ENCODE results near the genes HDC, GLDN, DMXL2 and BCL2L10.

DNA sequence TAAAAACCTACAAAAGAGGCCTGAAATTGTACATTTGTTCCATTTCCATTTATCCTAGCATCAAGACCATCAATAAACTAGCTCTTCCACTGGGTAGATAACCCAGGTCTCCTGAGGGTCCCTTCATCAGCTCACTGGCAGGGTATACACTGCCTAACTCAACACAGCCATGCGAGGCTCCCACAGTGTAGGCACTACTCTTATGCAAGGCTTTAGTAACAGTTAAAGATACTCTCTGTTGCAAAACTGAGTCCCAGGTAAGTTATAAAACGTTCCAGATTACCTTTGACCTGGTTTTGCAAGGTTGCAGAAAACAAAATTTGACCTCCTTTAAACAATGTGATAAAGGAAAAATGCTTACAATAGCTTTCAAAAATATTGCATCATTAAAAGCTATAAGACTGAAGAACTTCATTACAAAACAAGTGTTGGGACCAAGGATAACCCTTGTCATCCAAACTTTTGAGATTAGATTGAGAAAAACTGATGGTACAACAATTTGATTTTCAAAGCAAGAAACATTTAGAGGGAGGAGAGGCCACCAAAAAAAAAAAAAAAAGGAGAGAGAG is 5.5 kb downstream of the SLC27A2 start:
- PRO-cap: no peak

GRCh38 chr15:50238024-50238467 is 27.5 kb downstream of the HDC start:
- PRO-cap: no peak

DNA sequence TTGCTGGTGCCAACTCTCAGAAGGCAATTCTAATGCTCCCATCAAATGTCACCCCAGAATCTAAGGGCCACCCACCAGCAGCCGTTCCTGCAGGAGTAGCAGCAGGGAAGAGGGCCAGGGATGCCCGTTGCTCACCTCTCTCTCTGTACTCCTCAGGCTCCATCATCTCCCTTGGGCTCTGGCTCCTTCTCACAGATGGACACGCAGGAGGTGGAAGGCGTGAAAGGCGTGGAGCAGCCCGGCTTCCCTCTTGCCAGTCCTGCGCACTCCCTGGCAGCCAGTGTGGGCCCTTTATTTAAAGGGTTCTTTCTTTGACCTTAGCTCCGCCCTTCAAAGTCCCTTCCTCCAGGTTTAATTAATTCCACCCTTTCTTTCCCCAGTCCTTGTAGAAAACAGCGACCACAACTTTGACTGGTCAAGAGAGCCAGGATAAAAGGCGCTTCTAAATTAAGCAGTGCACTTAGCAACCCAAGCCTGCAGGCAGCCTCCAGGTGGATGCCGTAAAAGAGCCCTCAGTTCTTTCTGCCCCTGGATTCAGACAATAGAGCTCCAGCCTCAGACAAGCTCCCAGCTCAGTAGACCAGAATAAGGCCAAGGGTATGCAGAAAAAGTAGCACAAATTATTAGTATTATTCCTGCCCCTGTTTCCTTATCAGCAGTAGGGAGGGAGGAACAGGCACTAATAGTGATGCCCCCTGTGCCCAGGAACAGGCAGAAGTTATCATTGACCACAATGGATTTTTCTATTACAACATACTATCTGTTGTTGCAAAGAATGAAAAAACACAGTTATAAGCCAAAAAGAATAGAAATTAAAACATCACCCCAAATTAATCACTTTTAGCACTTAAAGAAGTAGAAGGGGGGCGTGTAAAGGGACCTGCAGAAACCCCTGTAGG is at the start of gene HDC:
Gene HDC (minus strand): TSS at position 269 of the 899 bp plus-strand sequence.
- PRO-cap: unidirectional peak, minus-strand start at position 269 of the sequence

- PRO-cap: no peak
Observed at GRCh38 chr15:50360045-50360779, 5.2 kb upstream of the GABPB1 start.

GRCh38 chr15:50458693-50459244 is 34.6 kb downstream of the USP8 start:
- PRO-cap: no peak

GRCh38 chr15:50574394-50575153 is 28.1 kb upstream of the USP50 start:
- PRO-cap: no peak

- PRO-cap: no peak
Observed at GRCh38 chr15:50778130-50778608, 12.7 kb upstream of the SPPL2A start.

- PRO-cap: no peak
Observed at GRCh38 chr15:50908861-50909020, 258 bp downstream of the AP4E1 start.

GRCh38 chr15:50909021-50909262 is 459 bp downstream of the AP4E1 start:
- PRO-cap: no peak

- PRO-cap: no peak
Observed at GRCh38 chr15:51341139-51342163, at the start of gene GLDN. TSS of gene GLDN (plus strand) at chr15:51341655.

GRCh38 chr15:51622262-51623345 is at the start of gene DMXL2:
TSS of gene DMXL2 (minus strand) at chr15:51622771.
- PRO-cap: unidirectional peak, minus-strand start at chr15:51622668; bidirectional peak, plus-strand start at chr15:51623148, minus-strand start at chr15:51622988

DNA sequence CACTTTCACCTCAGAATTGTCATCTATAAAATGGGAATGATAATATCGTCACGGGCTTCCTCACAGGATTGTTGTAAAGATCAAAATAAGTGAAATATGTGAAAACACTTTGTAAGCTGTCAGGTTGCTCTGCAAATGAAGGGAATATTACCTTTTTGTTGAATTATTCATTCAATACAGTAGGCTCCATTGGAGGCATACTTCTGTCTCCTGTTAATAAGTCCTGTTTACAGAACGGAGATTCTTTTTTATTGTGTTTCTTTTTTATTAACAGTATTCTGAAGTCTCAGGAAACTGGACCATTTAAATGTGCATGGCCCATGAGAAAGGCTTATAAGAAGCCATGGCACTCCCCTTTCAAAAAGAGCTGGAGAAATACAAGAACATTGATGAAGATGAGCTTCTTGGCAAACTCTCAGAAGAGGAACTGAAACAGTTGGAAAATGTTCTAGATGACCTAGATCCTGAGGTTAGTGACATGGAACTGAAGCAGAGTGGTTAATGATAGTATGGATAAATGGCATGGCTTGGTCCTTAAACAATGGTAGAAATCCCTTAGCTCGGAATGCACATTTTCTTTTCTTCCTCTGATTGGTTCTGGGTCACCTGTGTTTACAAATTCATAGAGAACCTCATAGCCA is 14.8 kb downstream of the TMOD2 start:
- PRO-cap: no peak

DNA sequence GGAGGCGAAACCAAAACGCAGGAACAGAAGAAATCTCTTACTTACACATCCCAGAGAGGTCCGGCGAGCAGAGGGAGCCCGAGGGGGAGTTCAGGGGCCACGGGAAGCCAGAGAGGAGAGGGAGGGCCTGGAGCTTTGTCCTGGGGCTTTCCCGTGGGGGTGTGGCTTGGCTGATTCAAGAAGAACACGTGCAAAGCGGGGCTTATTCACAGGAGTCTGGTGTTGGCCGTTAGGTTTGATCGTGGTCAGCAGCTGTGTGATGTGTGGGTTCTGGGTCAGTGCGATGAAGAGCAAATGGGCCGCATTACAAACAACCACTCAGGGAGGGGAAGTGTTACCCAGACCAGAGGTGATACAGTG is 12.2 kb downstream of the BCL2L10 start:
- PRO-cap: no peak

GRCh38 chr15:52111855-52112851 is at the start of gene BCL2L10:
TSS of gene BCL2L10 (minus strand) at chr15:52112775.
- PRO-cap: no peak

DNA sequence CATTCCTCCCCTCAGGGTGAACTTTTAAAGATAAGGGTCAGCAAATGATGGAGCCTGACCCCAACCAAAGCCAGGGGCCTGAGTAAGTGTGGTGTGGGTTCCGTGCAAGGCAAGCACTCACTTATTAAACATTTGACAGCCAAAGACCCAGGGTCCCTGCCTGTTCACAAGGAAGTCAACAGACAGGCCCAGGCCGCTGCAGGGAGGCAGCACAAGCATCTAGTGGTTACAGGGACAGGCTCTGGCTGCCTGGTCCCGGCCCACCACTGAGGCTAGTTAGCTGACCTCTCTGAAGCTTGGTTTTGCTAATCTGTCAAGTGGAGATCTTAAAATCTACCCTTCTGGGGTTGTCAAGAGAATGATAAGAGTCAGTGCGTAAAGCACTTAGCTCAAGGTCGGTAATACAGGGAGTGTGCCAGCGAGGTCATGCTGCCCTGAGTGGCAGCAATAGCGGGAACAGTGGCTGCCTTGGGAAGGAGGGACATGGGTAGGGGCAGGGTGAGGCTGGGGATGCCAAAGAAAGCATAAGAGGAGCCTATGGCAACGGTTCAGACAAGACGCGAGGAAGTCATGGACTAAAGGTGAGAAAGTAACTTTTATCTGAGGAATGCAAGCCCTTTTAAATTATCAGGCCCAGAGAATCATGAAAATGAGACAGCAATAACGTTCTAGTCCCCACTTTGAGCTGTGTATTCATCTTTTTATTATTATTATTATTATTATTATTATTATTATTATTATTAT is 6.0 kb downstream of the GNB5 start:
- PRO-cap: no peak

DNA sequence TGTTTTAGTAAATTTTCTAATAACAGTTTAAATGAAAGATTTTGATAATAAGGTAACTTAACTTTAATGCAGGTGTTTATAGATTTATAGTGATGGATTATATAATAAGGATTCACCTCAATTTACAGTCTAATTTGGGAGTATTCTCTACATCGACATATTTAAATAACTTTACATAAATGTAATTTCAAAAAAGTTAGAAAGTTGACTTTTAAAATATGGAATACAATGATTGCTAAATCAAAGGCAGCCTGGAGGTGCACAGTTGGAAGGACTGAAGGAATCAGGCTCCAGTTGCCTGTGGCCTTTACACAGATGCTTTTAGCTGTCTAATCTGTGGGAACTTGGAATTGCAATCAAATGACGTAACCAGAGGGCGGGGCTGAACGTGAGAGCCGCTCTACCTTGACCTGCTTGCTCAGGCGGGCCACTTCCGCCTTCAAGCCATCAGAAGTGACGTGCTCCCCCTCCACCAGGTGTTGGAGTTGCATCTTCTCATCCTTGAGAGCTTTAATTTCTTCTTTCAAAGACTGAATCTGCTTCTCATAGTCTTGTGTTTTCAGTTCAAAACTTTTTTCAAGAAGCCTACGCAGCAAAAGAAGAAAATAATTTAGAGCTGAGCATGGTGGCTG is 37.7 kb upstream of the GNB5 start:
- PRO-cap: no peak

- PRO-cap: no peak
Observed at GRCh38 chr15:52546755-52546981, 18.0 kb upstream of the MYO5A start.

GRCh38 chr15:52651469-52651792 is 27.8 kb downstream of the ATOSA start:
- PRO-cap: no peak

GRCh38 chr15:52678108-52678498 is 1.1 kb downstream of the ATOSA start:
- PRO-cap: bidirectional peak, plus-strand start at chr15:52678525, minus-strand start at chr15:52678221

GRCh38 chr15:52719401-52719734 is 40.2 kb upstream of the ATOSA start:
- PRO-cap: no peak